HEK293 (cell line): ENCODE data around the gene PPARA.

DNA sequence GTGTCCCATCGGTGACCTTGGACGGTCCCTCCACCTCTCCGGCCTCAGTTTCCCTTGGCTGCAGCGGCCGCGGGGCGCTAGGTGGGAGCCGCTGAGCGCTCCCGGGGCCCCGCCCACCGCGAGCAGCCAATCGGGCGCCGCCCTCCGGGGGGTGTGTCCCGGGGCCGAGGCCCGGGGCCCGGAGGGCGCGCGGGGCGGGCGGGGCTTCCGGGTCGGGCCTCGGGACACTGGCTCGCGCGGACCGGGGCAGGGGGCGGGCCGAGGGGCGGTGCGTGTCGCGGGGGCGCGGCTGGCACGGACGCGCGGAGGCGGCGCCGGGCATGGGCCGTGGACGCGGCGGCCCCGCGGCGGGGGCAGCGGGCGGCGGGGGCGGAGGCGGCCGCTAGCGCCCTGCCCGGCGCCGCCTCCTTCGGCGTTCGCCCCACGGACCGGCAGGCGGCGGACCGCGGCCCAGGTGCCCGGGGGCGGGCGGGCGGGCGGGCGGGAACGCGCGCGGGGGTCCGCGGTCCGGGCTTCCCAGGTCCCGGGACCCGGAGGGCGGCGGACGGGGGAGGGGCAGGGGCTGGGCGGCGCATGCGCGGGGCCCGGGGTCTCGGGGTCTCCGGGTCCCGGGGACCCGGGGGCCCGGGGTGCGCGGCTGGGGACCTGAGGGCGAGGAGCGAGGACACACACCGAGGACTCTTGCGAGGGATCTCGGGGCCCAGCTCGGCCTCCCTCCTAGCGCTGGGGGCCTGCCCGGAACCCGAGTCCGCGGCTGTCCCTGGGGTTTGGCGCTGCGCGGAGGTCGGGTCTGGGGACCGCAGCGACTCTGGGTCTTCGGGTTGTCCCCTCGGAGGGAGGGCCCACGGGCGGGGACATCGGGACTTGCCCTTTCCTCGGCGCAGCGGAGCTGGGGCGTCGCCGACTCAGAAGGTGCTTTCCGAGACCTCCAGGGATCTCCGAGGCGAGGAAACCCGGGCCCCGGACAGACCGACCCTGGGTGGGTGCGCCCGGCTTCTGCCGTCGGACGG, at the start of gene PPARA:
Gene PPARA (plus strand): TSS at position 328 of the 1,010 bp plus-strand sequence.
- PRO-cap, result bidirectional peak, plus-strand start at position 295 of the sequence, minus-strand start at position 124 of the sequence
- RRBS, 2 experiments, result 1% methylated on average over 68 to 73 of the region's 143 CpGs

DNA sequence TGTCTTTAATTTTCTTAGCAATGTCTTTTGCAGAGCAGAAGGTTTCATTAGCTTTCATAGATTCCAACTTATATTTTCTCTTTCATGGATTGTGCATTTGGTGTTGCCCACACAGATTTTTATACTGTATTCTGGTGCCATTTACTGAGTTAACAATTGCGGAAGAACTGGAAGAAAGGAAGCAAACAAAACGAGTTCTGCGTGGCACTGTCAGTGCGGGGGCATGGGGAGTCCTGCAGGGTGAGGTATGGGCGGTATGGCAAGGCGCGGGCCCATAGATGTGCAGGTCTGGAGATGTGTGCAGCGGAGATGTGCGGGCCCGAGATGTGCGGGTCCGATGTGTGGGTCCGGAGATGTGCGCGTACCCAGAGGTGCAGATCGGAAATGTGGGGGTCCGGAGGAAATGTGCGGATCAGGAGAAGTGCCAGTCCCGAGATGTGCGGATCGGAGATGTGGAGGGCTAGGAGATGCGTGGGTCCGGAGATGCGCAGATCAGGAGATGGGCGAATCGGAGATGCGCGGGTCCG, 36.1 kb downstream of the CDPF1 start:
- PRO-cap, result no peak
- RRBS, 2 experiments, result 98% methylated on average over 15 of the region's 29 CpGs

GRCh38 chr22:46295957-46296182, 800 bp upstream of the GTSE1 start:
- PRO-cap, result no peak
- RRBS, 2 experiments, result no CpG with 5 or more reads among the region's 10 CpGs

- PRO-cap, result no peak
- RRBS, 2 experiments, result no CpG with 5 or more reads among the region's 8 CpGs
These were observed 41.2 kb downstream of the TRMU start for GRCh38 chr22:46376769-46377122.

DNA sequence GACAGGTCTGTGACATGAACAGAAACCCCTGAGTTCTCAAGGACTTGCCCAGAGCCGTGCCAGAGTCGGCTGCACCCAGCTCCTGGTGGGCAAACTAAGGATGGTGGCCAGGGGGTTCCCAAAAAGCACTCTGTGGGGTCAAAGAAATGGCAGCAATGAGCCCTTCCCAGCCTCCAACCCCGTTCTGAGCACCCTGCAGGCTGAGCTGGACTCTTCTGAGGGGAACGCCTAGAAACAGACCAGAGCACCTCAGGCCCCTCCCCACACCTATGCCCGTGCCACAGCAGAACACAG, 97.9 kb downstream of the CELSR1 start:
- PRO-cap, result no peak
- RRBS, 2 experiments, result no CpG with 5 or more reads among the region's 5 CpGs

GRCh38 chr22:46463861-46464588, 73.4 kb downstream of the CELSR1 start:
- PRO-cap, result no peak
- RRBS, 2 experiments, result 97 to 100% methylated on average over 1 of the region's 46 CpGs

DNA sequence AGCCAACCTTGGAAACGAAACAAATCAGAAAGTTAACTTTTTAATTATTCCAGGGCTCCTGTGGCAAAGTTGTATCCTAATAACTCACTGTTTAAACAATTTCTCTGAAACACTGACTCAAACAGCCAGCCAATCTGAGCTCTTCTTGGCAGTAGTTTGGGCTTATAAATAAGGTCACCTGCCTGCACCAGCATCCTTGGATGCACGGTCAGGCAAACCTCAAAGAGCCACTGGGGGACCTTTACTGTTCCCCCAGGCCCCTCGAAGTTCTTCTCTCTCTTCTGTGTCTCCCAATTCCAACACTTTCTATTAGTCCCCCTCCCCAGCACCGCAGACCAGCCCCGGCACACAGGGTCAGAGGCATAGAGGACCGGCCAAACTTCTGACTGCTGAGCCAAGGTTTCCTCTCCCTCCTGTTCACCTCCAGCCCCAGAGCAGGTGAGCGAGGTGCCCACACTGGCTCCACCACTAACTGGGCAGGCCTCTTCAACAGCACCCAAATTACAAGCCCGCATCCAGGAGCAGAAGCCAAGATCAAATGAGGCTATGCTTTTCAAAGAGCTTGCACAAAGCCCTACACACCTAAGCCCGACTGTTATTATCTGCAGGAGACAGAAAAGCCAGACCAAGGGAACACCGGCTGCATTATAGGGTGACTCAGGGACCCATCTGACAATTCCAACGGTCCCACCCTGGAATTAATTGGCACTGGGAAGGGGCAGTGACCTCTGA, 4.7 kb downstream of the CELSR1 start:
- PRO-cap, result no peak
- RRBS, 2 experiments, result no CpG with 5 or more reads among the region's 11 CpGs

DNA sequence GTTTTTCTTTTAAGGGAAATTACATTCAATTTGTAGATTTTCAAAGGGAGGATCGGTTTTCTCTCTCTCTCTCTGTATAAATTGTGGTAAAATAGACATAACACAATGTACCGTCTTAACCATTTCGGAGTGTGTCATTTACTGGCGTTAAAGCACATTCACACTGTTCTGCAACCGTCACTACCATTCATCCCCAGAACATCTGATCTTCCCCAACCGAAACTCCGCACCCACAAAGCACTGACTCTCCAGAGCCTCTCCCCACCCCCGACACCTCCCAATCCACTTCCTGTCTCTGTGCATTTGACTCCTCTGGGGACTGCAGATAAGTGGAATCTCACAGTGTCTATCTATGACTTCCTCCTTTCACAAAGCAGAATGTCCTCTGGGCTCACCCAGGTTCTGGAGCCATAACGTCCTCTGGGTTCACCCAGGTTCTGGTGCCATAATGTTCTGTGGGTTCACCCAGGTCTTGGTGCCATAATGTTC, 15.8 kb upstream of the GRAMD4 start:
- PRO-cap, result no peak
- RRBS, 2 experiments, result no CpG with 5 or more reads among the region's 9 CpGs

- PRO-cap, result no peak
- RRBS, 2 experiments, result 68 to 85% methylated on average over 5 of the region's 21 CpGs
These were observed 31.9 kb downstream of the GRAMD4 start for GRCh38 chr22:46651842-46652725.

GRCh38 chr22:46653732-46654234, 33.6 kb downstream of the GRAMD4 start:
- PRO-cap, result no peak
- RRBS, 2 experiments, result no CpG with 5 or more reads among the region's 13 CpGs

- PRO-cap, result no peak
- RRBS, 2 experiments, result 86 to 95% methylated on average over 6 to 8 of the region's 30 CpGs
These were observed 6.6 kb downstream of the CERK start for GRCh38 chr22:46731240-46732162.

GRCh38 chr22:46742817-46743286, 4.8 kb upstream of the CERK start:
- PRO-cap, result no peak
- RRBS, 2 experiments, result no CpG with 5 or more reads among the region's 5 CpGs

DNA sequence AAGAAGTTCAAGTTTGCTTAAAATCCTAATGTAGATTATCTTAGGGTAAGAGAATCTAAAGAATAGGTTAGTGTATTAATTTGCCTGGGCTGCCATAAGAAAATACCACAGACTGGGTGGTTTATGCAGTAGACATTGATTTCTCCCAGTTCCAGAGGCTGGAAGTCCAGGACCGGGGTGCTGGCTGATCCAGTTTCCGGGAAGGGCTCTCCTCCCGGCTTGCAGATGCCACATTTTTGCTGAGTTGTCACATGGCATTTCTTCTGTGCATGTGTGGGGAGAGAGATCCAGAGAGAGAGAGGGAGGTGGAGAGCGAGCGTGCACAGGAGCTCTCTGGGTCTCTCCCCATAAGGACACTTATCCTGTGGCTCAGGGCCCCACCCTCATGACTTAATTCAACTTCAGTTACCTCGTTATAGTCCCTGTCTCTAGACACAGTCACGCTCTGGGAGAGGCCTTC, 46.6 kb downstream of the TBC1D22A start:
- PRO-cap, result no peak
- RRBS, 2 experiments, result no CpG with 5 or more reads among the region's 7 CpGs

DNA sequence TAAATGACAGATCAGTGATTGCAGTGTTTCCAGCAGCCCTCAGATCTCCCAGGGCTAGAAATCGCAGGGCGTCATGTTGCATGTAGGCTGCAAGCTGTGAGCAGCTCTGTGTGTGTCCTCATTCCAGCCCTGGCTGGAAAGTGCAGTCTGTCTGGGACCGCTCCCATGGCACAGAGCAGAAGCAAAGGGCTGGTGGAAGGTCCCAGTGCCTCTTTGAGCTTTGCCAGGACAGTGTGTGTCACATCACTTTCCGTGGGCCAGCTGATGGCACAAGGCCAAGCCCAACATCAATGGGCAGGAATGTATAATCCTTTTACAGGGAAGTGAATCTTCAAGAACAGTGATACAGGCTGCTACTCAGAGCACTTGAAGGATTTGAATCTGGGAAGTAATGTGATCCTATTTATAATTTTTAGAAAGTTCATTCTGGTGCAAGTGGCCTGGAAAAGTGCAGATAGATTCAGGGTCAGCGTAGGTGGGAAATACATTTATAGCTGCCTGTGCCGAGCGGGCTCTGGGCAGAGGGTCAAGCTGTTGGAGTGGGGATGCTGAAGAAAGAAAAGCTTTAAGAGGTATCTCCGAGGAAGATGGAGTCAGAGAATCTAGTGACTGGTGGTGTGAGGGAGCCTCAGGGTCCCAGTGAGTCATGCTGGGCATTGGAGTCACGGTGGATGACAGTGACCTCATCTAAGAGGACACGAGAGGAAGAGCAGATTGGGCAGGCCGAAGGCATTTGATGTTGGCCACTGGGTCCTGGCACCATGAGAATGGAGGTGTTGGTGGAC, 68.1 kb downstream of the TBC1D22A start:
- PRO-cap, result no peak
- RRBS, 2 experiments, result no CpG with 5 or more reads among the region's 11 CpGs

- PRO-cap, result no peak
- RRBS, 2 experiments, result no CpG with 5 or more reads among the region's 5 CpGs
These were observed 149.6 kb downstream of the TBC1D22A start for GRCh38 chr22:46912053-46912475.

GRCh38 chr22:47086932-47087417, 324.5 kb downstream of the TBC1D22A start:
- PRO-cap, result no peak
- RRBS, 2 experiments, result no CpG with 5 or more reads among the region's 7 CpGs

DNA sequence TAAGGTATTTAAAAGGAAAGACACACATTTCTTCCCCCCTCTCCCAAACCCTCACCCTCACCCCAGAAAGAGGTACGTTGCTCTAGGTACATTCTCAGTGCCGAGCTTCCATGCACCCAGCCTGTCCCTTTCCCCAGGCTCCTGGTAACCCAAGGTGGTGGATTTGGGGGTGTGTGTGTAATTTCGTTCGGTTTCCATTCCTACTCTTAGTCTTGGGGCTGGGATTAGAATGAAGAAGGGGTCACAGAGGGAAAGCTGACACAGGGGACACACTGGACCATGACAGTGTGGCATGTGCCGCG, 340.5 kb downstream of the TBC1D22A start:
- PRO-cap, result no peak
- RRBS, 2 experiments, result no CpG with 5 or more reads among the region's 6 CpGs

GRCh38 chr22:47292526-47292900, 530.1 kb downstream of the TBC1D22A start:
- PRO-cap, result no peak
- RRBS, 2 experiments, result no CpG with 5 or more reads among the region's 11 CpGs

- PRO-cap, result no peak
- RRBS, 2 experiments, result no CpG with 5 or more reads among the region's 11 CpGs
These were observed 770.1 kb upstream of the TAFA5 start for GRCh38 chr22:47719244-47719620.

- PRO-cap, result no peak
- RRBS, 2 experiments, result no CpG with 5 or more reads among the region's 8 CpGs
These were observed 605.9 kb upstream of the TAFA5 start for GRCh38 chr22:47883433-47883882.